LHCN-M2 (cell line): ENCODE data around the genes FNDC4 and TRMT61B.

- RAMPAGE, long total RNA, result no peak
Measured at GRCh38 chr2:27494656-27495558, at the start of gene FNDC4. TSS of gene FNDC4 (minus strand) at chr2:27495200.

DNA sequence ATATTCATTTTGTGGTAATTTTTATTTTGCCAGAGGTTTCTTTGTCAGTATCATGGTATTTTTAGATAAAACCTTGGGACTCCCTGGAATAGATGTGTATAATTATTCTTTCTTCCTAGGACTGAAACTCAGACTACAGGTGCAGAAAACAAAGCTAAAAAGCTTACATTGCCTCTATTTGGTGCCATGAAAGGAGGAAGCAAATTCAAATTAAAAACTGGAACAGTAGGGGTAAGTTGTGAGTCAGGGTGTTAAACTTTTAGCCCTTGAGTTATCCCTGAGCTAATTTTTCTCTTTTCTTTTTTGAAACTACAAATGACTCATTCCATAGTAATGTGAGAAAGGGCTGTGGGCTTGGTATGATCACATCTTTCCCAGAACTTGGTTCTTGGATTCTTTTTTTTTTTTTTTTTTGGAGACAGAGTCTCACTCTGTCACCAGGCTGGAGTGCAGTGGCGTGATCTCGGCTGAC is 18.5 kb downstream of the SLC4A1AP start:
- RAMPAGE, long total RNA, result no peak

- RAMPAGE, long total RNA, result no peak
Measured at GRCh38 chr2:27707876-27708449, 44.3 kb downstream of the SLC4A1AP start.

GRCh38 chr2:27715896-27716927 is 52.5 kb downstream of the SLC4A1AP start:
- RAMPAGE, long total RNA, result no peak

DNA sequence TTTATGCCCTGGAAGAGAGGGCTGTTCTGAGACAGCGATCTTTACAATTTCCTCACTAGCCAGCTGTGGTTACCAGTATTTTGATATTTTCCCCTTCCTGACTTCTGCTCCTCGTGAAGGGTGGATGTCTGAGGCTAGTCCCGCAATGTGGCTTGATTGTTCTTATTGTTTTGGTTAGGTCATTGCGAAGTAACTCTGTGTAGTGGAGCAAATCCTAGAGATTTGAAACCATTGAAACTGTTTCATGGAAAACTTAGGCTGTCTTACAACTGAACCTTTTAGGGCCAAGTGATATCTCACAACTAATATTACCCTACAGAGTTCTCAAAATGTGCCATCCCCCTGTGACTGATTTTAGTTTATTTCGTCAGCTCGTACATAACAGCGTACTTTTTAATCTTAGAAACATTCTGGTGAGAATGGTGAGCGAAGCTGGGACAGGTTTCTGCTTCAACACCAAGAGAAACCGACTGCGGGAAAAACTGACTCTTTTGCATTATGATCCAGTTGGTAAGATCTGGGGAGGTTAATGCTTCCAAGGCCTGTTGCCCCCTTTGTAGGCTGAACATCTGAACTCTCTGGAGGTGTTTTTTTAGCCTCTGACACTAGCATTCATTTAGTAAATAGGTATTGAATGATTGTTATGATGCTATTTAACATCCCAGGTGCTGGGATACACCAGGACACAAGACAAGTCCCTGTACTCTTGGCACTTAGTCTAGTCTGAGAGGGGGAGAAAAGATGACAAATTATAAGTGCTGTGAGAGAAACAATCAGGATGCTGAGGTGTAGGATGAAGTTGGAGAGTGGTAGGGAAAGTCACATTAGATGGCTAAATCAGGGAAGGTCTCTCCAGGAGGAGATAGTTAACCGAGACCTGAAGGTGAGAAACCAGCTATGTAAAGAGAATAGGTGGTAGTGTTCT is 2.8 kb downstream of the MRPL33 start:
- RAMPAGE, long total RNA, result no peak

- RAMPAGE, long total RNA, result no peak
Measured at GRCh38 chr2:27802356-27802986, 31.0 kb downstream of the MRPL33 start.

- RAMPAGE, long total RNA, result no peak
Measured at GRCh38 chr2:27888740-27889332, 1.4 kb downstream of the RBKS start.

DNA sequence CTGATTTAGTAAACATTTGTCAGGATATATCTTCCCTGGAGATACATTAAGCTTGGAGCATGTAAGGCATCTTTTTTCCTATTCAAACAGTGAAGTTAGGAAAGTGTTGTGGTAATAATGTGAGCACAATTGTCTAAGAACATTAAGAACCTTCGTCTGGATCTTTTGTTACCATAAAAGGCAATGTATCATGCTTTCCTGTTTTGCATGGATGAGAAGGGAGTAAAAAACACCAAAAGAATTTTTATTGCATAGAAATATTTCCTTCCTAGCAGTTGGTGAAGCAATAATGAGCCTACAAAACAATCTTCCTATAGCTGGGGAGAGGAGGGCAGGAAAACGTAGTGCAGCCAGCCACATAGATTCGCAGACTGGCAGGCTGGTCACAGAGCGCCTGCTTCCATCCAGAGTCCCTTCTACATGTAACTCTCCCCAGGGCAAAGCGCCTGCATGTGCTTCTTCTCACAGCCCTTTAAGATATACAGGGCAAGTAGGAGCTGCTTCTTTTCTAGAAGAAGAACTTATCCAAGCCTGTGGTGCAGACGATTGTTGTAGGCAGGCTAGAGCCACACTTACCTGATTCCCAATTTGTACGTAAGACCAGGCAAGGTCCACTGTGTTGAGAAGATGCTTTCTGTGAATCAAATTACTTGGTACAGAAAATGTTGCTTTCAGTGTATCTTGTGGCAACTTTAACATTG is 190.4 kb downstream of the BABAM2 start:
- RAMPAGE, long total RNA, result no peak

GRCh38 chr2:28338137-28338697 is 54.4 kb upstream of the FOSL2 start:
- RAMPAGE, long total RNA, result no peak

- RAMPAGE, long total RNA, result no peak
Measured at GRCh38 chr2:28389965-28390513, 2.6 kb upstream of the FOSL2 start.

GRCh38 chr2:28394445-28394890 is 1.8 kb downstream of the FOSL2 start:
- RAMPAGE, long total RNA, result no peak

DNA sequence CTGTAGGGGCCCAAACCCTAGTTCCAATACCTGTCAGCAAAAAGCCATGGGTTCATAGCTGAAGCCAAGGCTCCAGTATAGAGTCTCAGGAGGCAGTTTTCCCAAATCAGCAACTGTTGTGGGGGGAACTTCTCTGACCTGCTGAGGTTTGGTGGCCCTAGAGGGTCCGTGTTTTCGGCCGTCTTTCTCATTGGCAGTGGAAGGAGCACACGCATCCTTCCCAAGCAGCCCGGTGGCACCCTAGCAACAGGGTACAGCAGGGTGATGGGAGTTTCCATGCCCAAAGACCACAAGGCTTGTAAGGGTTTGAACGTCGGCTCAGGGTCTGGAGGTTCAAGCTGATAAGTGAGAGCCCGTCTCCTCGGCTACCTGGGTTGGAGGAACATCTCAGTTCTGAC is 6.6 kb downstream of the FOSL2 start:
- RAMPAGE, long total RNA, result no peak

- RAMPAGE, long total RNA, result no peak
Measured at GRCh38 chr2:28423694-28424629, 31.3 kb downstream of the FOSL2 start.

GRCh38 chr2:28634794-28635963 is 116.5 kb upstream of the PPP1CB start:
- RAMPAGE, long total RNA, result no peak

- RAMPAGE, long total RNA, result no peak
Measured at GRCh38 chr2:28649420-28649896, 102.2 kb upstream of the PPP1CB start.

DNA sequence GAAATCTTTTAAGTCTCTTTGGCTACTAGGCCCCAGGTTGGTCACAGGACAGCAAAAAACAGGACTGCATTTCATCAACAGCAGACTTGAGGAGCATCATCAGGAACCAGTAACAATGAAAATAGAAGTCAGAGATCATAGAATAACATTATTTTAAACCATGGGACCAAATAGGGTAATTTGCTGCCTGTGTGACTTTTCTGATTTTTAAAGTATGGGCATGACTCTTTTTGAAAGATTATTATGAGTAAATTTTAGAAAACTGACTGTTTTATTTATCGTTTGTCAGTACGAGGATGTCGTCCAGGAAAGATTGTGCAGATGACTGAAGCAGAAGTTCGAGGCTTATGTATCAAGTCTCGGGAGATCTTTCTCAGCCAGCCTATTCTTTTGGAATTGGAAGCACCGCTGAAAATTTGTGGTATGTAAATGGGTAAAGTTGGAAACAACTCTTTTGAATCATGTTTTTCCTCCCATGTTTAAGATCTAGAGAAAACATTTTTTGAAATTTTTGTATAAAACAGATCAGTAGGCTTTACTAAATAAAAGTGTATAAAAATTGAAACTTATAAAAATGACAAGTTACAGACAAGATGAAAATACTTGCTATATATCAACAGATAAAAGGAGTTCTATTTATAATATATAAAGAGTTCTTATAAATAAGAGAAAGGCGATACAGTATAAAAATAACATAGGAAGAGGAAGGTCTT is 25.1 kb downstream of the PPP1CB start:
- RAMPAGE, long total RNA, result no peak

DNA sequence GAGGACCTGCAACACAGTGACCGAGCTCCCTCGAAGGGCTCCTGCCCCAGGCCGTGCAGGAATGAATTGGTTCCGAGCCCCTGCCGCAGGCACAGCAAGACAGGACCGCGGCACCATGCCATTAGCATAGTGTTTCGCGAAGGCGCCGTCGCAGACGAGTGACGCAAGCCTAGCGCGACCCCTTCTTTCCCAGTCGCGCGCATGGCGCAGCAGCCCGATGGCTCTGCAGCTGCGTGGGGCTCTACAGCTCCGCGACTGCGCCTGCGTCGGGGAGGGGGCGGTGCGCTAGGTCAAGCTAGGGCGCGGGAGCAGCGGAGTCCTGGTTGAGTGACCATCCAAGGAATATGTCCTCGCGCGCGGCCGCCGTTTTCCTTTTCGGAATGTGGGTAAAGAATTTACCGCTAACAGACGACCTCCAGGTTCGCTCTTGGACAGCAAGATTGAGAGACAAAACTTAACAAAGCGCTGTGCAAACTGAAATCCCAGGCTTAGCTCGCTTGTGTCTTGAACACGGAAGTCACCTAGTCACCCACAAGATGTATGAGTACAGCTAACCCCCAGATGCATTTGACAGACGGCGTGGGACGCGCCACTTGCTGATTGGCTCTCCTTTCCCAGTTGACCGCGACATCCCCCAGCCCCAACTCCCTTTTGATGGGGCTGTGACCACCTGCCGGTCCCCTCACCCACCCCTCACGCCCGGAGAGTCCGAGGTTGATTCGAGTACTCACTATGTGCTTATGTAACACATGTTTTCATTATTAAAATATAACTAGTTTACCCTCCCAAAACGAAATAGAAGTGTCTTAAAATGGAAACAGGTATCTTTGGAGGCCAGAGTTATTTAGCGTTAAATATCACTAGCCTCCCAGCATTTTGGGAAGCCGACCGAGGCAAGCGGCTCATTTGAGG is at the start of gene TRMT61B:
TSS of gene TRMT61B (minus strand) at position 160 of the 912 bp plus-strand sequence.
- RAMPAGE, long total RNA, result start-site peak on the minus strand centred at position 139 of the sequence, 23 bp wide, 27 reads

GRCh38 chr2:29001801-29002429 is 20.8 kb downstream of the TOGARAM2 start:
- RAMPAGE, long total RNA, result no peak

DNA sequence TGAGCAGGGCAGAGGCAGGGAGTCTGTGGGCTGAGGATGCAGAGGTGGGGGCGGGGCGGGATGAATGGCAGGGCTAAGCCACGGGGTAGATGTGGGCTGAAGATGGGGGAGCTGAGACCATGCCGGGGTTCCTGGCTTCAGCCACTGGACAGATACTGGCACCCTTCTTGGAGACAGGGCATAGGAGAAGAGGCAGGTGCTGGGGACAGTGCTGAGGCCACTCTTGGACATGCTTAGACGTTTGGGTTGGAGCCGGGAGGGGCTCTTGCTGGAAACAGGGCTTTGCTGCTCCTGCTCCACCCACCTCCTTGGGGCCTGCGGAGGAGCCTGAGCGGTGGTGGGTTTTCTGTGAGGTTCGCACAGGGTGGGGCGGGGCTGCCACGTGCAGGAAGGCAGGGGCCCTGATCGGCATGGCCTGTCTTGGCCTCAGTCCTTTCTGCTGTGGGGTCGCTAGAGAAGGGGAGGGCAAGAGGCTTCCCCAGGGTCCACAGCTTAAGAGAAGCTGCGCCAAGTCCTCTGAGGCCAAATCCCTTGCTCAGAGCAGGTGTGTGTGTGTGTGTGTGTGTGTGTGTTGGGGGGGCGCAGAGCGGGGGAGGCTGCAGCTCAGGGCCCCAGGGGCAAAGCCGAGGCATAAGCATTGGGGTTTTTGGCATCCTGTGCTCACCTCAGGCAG is 28.5 kb downstream of the TOGARAM2 start:
- RAMPAGE, long total RNA, result no peak

DNA sequence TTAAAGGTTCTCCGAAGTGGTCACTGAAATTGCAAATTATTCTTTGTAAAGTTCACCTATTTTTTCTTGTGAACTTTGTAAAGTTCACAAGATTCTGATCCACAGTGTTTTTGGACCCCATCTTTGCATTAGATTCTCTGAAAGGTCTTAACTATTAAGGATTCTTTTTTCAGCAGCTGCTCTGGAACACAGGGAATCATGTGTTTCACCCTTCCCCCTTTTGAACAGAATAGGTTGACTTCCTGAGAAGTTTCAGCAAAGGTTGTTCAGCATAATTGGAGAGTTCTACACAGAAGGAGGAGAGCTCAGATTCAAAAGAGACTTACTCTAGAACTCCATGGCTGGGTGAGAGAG is 14.6 kb downstream of the CLIP4 start:
- RAMPAGE, long total RNA, result no peak